ENCODE results near the genes KDELR3 and APOBEC3F.

GRCh38 chr22:38314000-38314483 is 3.2 kb downstream of the CSNK1E start:
- RRBS, result no CpG with 5 or more reads among the region's 12 CpGs

GRCh38 chr22:38431601-38432030 is 23.4 kb downstream of the KCNJ4 start:
- RRBS, result no CpG with 5 or more reads among the region's 6 CpGs

DNA sequence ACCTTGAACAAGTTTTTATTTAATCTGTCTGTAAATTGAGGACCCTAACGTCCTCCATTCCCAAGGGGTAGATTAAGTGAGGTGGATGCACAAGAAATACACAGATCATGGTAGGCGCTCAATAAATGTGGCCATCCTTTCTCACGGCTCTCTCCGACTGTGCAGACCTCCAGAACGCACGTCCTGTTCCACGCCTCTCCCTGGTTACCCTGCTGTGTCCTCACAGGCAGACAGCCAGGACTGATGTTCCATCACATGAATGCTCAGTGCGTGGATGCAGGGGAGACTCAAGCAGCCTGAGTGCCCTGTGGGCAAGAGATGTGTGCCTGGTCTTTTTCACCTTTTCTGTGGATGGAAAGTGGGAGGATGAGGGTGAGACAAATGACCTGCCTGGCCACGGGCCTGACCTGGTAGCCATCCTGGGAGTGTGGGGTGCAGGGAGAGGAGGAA is 2.4 kb upstream of the KCNJ4 start:
- RRBS, result no CpG with 5 or more reads among the region's 9 CpGs

DNA sequence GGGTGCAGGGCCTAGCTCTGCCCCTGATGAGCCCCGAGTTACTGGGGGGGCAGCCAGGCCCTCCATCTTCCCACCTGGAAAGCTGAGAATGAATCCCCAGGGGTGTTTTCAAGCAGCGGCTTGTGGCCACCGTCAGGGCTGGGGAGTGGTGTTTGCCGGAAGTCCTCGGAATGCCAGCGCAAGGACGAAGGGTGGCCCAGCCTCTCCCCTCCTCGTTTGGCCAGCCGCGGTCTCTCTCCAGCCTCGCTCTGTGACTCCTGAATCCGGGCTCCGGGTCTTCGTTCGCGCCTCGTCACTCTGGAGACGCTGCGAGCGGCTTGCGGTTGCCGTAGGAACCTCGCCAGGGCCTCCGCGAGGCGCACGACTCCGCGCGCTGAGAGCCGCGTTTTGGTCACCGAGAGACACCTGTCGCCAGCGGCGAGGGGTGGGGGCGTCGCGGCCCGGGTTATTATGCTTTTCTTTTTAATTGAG is 6.4 kb upstream of the KDELR3 start:
- RRBS, result under 1% methylated on average over 6 of the region's 40 CpGs

GRCh38 chr22:38467089-38468312 is at the start of gene KDELR3:
Gene KDELR3, plus strand, starts transcription at chr22:38468096.
- RRBS, result 7% methylated on average over 22 of the region's 73 CpGs

GRCh38 chr22:38482595-38483180 is 14.8 kb downstream of the KDELR3 start:
- RRBS, result no CpG with 5 or more reads among the region's 5 CpGs

DNA sequence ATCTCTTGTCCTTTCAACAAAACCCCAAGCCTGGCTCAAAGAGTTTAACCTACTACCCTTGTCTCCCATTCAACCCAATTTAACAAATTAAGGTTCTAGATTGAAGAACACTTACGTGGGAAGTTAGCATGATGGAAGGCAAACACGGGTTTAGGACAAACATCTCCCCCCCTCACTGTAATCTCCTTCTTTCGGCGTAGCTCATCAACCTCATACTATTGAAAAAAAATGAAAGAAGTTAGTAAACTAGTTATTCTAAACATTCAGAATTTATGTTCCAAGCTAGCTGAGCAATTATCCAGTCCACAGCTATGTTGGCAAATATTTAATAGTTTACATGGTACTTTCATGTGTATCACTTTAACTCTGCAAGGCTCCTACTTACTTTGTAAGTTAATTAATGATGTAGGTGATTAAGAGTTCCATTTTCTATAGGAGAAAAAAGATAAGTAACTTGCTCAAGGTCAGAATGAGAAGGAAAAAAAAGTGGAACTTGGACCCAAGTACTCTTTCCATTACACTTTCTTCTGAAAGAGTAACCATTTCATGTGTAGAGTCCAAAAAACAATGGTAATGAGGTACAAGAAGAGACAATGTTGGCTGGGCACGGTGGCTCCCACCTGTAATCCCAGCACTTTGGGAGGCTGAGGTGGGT is 6.7 kb downstream of the DDX17 start:
- RRBS, result no CpG with 5 or more reads among the region's 5 CpGs

GRCh38 chr22:38531874-38532217 is 25.7 kb upstream of the DDX17 start:
- RRBS, result no CpG with 5 or more reads among the region's 3 CpGs

DNA sequence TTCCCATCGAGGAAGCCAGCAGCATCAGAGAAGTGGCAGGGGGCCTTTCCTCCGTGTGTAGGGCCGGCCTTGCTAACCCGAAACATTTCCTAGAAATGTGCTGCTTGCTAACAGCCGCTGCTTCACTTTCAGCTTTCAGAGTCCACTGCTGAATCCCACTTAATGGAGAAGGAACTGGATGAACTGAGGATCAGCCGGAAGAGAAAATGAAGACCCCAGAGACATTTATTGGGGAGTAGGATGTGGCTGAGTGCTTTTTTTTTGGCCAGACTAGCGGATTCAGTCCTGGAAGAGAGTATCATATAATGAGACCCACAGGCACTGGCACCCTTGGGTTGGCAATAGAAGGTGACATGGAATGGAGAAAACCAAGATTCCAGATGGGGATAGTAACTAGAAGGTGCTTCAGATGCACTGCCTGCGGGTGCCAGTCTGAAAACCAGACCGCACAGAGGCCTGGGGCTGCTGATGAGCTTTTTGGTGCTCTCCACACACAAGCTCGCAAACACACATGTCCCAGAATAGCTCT is 8.7 kb upstream of the TOMM22 start:
- RRBS, result no CpG with 5 or more reads among the region's 10 CpGs

DNA sequence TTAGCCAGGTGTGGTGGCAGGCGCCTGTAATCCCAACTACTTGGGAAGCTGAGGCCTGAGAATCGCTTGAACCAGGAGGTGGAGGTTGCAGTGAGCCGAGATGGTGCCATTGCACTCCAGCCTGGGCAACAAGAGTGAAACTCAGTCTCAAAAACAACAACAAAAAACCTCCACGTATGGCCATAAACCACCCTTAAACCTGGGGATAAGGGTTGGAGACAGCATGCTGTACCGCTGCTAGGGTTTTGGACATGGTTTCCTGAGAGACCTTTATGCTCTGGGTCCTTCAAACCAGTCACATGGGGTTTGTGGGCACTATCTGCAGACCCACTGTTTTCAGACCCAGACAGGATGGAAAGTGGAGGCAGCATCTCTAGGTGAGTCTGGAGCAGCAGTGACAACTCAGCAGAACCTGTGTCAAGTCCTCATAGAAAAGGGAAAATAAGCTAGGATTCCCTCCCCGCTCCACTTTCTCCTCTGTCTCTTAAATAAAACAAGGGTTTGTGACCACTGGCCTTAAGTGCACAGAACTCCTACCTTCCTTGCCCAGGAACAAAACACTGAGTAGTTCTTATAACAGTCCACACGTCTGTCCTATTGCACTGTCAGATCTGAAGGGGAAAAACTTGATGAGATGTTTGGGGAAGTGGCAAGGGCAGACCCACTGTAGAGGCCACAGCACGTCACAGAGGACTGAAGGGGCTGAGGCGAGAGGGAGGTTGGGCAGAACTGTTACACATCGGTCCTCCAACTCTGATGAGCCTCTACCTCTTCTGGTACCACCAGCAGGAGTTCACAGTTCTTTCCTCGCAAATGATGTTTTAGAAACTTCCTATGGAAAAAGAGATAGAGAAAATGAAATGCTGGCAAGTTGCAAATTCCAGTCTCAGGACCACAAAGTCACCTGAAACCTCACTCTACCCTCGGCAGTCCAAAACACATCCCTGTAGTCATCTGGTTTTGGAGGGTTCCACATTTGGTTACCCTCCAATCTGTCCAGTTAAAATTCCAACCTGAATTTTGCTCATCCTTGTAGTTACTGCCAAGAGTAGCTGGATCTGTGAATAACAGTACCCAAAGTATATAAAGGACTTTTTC is 5.8 kb downstream of the TOMM22 start:
- RRBS, result no CpG with 5 or more reads among the region's 12 CpGs

DNA sequence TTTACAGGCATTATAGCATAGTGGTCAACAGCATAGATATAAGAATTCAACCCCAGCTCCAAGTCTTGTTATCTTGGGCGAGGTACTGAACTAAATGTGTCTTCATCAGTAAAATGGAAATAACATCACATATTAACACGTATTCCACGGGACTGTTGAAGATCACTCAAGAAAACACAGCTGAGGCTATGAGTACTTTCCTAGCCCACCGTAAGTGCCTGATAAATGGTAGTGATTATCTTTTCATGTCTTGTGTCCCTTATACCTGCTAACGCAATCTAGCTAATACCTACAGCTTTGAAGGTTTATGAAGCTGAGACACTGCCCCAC is 1.4 kb downstream of the JOSD1 start:
- RRBS, result no CpG with 5 or more reads among the region's 5 CpGs

GRCh38 chr22:38712937-38713555 is 7.3 kb downstream of the GTPBP1 start:
- RRBS, result no CpG with 5 or more reads among the region's 7 CpGs

GRCh38 chr22:38737848-38738940 is 17.6 kb downstream of the SUN2 start:
- RRBS, result no CpG with 5 or more reads among the region's 26 CpGs

GRCh38 chr22:38749666-38750205 is 6.1 kb downstream of the SUN2 start:
- RRBS, result no CpG with 5 or more reads among the region's 14 CpGs

DNA sequence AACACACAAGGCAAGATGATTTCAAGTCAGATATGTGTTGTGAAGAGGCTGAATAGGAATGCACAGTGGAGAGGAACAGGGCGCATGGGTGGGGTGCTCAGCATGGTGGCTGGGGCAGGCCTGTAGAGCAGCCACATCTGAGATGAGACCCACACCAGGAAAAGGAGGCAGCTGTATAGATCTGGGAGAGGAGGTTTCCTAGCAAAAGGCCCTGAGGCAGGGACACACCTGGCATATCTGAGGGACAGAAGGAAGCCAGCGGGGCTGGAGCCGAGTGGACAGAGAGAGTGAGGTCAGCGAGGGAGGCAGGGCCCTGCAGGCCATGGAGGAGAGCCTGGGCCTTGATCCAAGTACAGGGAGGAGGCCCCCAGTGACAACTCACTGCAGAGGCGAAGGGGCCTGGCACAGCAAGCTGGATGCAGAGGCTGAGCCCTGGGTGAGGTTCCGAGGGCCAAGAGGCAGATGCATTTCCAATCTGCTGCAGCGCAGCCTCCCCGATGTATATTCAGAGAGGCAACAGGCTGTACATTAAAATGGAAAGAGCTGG is 10.4 kb upstream of the CBX6 start:
- RRBS, result no CpG with 5 or more reads among the region's 8 CpGs

- RRBS, result no CpG with 5 or more reads among the region's 6 CpGs
Measured at GRCh38 chr22:38951693-38952274, 5.6 kb upstream of the APOBEC3A start.

- RRBS, result 20% methylated on average over 7 of the region's 10 CpGs
Measured at GRCh38 chr22:38963908-38964497, 6.6 kb downstream of the APOBEC3A start.

DNA sequence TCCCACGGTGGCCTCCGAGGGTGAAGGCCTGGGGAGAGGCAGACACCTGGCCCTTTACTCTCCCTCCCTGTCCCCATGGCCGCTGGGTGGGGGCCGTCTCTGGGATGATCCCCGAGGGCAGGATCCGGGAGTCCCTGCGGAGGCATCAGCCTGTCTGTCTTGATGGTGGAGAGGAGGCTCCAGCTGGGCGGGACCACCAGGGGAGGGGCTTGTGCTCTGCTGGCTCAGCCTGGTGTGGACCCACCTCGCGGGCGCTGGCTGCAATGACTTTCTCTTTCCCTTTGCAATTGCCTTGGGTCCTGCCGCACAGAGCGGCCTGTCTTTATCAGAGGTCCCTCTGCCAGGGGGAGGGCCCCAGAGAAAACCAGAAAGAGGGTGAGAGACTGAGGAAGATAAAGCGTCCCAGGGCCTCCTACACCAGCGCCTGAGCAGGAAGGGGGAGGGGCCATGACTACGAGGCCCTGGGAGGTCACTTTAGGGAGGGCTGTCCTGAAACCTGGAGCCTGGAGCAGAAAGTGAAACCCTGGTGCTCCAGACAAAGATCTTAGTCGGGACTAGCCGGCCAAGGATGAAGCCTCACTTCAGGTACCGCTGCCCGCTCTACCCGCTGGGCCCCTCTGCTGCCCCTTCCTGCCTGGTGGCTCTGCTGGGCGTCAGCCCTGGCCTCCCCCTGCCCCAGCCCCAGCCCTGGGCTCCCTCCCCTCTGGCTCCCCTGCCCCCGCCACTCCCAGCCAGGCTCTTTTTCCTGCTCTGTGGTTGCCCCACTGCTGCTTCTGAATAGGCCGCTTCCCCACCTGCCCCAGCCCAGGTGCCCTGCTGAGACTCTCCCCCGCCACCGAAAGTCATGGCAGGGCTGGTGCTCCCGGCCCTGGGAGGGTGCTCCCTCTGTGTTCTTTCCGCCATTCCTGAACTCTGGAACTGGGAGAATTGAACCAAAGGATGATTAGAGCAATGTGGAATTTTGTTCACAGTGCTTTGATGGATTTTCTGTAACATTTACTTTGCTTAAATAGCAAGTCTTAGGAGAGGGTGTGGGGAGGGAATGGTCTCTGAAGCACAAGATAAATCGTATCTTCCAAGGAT is at the start of gene APOBEC3F:
Gene APOBEC3F, plus strand, starts transcription at position 472 of the 1,083 bp plus-strand sequence.
- RRBS, result no CpG with 5 or more reads among the region's 29 CpGs

GRCh38 chr22:39148566-39149482 is 3.7 kb downstream of the CBX7 start:
- RRBS, result no CpG with 5 or more reads among the region's 12 CpGs

- RRBS, result 0% methylated on average over 6 of the region's 24 CpGs
Measured at GRCh38 chr22:39176016-39176725, 23.7 kb upstream of the CBX7 start.